Hair follicular keratinocyte (primary cell): ENCODE measurements around the gene HOXD1.

DNA sequence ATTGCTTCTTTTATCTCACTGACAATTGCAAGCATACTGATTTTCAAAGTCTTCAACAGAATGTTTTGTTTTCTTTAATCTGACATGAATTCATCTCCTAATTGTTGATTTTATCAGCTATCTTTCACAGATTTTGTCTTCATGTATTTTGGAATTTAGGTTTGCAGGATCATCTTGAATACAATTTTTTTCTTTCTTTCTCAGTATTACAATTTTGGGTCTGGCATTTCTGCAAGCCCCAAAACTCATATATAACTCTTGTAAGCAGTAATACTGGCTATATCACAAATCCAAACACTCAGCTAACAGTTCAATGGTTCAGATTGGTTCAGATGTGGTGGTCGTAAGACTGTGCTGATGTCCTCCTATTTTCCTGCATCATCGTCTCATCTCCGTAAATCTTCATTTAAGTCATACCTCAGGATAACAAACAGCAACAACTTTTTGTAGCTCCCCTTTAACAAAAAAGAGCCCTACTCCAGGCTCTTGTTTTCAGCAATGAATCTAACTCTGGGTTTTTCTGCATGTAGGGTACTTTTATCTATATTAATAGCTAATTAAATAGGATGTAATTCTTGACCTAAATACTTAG is 17.5 kb downstream of the SP3 start:
- RAMPAGE, long total RNA = no peak

DNA sequence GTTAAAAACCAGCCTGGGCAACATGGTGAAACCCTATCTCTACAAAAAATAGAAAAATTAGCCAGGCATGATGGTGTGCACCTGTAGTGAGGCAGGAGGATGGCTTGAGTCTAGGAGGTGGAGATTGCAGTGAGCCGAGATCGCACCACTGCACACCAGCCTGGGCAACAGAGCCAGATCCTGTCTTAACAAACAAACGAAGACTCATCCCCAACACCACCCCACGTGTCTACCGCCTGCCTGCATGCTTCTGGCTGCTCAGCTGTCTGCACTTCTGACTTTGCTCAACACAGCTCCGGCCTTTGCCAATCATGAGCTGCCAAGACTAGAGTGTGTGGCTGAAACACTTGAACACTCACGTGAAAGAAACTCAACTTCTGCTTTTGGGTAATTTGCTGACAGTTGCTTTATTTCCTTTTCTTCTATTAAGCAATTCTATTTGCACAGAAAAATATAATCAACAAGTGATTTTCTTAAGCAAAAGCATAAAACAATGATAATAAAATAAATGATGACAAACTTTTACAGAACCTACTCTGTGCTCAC is 32.1 kb upstream of the SP3 start:
- RAMPAGE, long total RNA = no peak

DNA sequence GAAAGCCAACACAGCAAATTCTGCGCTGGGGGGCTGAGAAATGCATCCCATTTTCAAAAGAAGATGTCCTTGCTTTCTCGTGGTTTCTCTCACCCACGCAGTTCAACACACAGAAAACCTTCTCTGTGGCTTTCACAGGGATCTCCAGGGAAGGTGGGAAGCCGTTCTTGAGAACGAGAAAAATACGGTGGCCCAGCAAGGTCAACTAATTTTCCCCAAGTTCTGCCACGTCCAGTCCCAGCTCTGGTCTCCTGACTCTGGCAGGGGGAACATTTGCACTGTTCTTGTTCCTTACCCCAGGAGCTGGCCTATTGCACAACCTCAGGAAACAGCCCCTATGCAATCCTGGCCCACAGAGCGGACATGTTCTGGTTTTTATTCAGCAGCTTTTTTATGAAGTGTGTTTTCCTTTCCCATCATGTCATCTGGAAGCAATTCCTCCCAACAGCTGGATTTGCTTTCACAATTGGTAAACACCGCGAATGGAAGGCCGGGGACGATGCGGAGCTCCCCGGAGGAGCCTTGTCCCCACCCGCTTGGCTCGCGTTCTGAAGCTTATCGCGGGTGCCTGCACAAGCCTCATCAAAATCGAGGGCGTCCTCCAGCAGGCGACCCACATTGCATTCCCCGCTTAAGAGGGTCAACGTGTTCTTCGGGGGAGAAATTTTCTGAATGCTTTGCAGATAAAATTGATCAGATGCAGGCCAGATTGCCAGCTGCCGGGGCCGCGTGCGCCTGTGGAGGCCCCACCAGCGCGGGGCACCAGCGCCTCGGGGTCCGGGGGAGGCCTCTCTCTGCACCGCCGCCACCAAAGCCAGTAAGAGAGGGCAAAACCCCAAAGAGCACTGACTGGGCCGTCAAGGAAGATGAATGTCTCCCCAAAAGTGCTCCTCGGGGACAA is 60.1 kb upstream of the SP3 start:
- RAMPAGE, long total RNA = no peak

- RAMPAGE, long total RNA = no peak
Observed at GRCh38 chr2:174337202-174338091, 2.7 kb downstream of the SP9 start.

GRCh38 chr2:174398078-174398757 is 2.7 kb downstream of the SCRN3 start:
- RAMPAGE, long total RNA = no peak

- RAMPAGE, long total RNA = no peak
Observed at GRCh38 chr2:174595556-174595886, 2.1 kb downstream of the WIPF1 start.

- RAMPAGE, long total RNA = no peak
Observed at GRCh38 chr2:174608868-174609471, 11.4 kb upstream of the WIPF1 start.

DNA sequence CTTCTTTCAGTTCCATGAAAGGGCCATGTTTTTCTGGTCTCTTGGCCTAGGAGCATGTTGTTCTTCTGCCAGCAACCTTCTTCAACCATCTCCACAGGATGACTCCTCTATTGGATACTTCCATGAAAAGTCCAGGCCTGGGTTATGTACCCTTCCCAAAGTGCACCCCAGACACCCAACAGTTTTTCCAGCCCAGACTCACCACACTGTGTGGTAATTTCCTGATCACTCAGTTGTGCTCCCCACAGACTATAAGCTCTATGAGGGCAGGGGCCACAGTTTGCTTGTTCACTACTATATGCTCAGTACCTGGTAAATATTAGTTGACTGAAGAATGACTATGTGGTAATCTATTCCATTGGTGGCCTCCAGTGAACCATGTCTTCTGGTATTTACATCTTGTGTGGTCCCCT is 58.0 kb upstream of the WIPF1 start:
- RAMPAGE, long total RNA = no peak

DNA sequence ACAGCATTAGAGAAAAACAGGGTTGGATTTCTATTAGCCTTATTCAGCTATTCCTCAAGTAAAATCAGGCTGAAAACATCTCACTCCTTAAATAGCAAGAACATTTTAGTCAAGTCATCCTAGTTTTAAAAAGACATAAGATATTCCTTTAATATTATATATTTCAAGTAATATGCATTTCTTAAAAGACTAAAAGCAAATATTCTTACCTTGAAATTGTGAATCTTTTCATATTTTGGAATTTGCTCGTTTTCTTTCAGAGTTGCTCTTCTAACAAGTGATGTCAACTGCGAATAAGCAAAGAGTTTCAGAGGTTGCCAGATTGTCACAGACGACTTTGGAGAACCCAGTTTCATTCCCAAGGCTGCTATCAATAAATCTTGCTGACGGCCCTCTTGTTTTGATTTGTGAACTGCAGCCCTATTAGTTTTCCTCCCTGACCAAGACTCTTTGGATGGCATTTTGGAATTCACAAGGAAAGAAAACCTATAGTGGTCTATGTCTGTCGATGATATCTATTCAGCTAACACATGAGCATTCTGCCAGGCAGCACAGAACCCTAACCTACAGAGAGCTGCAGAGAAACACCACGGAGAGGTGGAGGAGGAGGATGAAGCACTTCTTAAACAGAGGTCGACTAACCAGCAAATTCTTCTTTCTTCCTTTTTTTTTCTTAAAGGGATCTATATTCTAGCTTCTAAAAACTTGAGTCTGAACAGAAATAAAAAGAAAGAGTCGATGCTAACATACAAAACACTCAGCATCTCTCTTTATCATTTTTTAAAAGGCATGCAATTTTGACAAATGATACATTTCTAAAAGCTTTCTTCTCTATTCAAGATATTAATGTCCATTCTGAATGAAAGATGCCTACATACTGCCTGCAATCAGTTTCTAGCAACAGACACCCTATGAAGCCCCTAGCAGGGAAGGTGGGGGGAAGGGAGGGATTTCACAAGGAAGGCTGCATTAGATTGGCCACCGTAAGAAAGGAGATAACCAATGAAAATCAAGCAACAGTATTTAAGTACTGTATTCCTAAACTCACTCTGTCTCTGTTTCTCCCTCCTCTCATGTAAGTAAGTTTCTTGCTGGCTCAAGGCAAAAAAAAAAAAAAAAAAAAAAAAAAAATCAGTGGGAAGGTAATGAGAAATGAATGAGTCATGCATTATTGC is 82.8 kb upstream of the CHRNA1 start:
- RAMPAGE, long total RNA = no peak

DNA sequence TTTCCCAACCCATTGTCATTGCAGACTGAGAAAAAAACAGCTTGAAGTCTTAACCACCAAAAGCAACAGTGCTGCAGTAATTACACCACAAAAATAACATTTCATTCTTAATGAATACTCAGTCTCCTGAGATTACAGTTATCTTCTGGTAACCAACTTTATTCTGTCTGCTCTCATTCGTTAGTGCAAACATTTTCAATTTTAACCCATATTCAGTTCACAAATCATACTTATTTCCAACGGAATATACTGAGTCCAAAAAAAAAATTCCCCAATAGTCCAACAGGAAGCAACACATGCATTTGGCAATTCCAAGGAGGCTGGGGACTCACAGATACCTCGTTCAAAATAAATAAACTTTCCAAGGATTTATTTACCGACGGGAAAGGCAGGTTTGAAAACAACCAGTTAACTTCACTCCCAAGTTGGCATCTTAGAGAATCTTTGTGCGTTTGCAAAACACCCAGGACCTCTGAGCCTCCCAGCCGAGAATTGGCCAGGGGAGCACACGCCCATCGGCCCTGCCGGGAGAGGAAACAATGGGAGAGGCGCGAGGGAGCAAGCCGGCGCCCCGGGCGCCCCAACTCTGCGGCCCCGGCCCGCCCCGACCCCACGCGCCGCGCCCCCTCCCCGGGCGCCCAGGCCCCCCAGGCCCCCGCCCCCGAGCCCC is 868 bp downstream of the CHN1 start:
- RAMPAGE, long total RNA = no peak

DNA sequence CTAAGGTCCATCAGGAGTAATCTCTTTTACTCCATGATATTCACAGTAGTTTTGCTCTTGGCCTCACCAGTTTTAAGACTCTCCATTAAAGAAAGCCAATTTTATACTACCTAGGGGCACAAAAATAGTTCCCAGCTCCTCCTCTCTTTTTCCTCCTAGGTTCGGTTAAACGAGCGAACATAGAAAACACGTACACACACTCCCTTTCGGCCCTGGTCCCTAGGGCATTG is 1.0 kb downstream of the ATF2 start:
- RAMPAGE, long total RNA = no peak

- RAMPAGE, long total RNA = no peak
Observed at GRCh38 chr2:176003475-176004025, 1.5 kb upstream of the LNPK start.

DNA sequence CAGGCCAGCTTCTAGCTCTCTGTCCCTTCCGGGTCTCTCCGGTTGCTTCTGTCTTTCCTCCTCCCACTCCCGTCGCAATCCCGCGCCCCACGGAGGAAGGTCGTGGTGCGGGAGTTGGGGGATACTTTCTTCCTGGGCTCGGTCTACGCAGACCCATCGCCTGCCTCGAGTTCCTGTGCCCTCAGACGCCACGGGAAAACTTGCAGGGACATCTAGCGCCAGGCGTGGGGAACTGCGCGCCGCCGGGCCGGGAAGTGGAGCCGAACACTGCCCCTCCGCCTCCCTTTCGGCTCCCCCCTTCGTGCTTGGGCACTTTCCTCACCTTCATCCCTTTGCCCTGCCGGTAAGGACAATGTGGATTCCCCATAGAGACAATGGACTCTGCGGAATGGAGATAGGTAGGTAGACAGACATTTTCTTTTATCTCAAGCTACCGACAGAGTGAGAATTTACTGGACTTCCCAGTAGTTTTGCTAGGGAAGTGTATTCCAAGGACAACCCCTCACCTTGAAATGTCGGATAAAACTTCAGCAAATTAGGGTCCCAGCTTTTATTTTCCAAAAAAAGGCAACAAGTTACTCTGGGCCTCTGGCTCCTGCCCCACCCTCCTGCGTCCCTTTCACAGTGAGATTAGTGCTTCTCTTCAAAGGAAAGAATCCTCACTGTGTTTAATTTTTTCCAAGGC is 4.1 kb upstream of the HOXD13 start:
- RAMPAGE, long total RNA = no peak

GRCh38 chr2:176111244-176111785 is 4.2 kb downstream of the HOXD11 start:
- RAMPAGE, long total RNA = no peak

- RAMPAGE, long total RNA = no peak
Observed at GRCh38 chr2:176187989-176188914, at the start of gene HOXD1. HOXD1 (plus strand) TSS chr2:176188668.

DNA sequence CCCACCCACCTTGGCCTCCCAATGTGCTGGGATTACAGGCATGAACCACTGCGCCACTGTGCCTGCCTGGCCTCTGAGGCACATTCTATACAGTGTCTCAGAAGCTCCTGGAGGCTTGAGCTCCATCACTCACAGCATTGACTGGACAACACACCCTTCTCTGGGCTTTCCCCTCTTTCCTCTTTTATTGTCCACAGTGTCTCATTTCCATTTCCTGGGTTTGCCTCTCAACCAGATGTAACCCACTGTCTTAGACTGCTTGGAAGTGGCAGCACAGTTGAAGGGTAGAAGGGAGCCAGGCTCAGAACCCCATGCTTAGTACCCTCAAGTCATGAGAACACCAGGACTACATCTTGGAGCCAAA is 208.1 kb downstream of the MTX2 start:
- RAMPAGE, long total RNA = no peak

- RAMPAGE, long total RNA = no peak
Observed at GRCh38 chr2:176643678-176644140, 374.5 kb downstream of the MTX2 start.

DNA sequence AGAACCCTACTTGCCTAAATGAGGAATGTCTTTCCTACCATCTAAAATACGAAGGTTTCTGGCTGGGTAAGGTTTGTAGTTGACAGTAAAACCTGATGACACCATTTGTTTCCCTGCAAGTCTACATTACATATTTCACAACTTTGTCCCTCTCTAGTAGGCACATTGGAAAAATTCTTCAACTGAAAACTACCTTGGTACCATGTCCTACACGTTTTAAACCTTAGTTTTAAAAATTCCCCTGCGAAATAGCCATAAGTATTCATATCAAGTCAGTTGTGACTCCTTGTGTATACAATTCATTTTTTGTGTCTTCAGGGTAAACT is 9.4 kb downstream of the HNRNPA3 start:
- RAMPAGE, long total RNA = no peak

GRCh38 chr2:177222559-177223706 is 10.3 kb downstream of the HNRNPA3 start:
- RAMPAGE, long total RNA = no peak

DNA sequence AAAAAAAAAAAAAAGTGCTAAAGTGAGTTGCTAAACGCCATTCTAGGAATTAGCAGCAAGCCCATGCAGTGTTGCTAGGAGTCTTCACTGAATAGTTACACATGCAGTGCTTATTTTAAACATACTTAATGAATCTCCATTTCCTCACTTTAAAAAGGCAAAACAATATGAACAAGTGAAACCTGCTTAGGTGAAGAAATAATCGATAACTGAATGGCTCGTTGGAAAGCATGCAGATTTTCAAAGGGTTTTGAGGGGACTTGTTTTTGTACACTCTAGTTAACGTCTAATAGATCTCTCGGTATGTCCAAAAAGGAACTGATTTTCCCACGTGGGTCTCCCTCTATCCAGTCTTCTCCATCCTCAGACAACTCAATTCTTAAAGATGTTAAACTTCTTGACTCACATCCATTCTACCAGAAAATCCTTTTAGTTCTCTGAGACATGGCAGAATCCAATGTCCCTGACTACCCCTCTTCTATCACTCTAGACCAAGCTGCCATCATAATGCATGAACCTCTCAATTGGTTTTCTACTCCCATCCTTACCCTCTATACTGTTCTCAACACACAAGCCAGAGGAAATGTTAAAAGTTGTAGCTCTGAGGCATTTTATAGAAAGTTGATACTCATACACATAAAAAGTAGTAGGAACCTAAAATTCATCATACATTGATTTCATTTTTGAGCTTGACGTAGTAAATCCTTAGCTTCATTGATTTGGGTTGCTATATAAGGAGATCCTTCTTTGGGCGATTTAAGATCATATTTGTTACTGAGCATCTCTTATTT is 16.1 kb downstream of the HNRNPA3 start:
- RAMPAGE, long total RNA = no peak